Heart left ventricle (tissue), 7 donors: Measurements from ENCODE around the gene ENSG00000269825.

- PRO-cap, 6 experiments: peak in 1 of 6 experiments; most common minus-strand start chr19:51989059 (in 1)
- RAMPAGE, long total RNA, 2 experiments: no peak in any of the 2 experiments
- RRBS: no CpG with 5 or more reads among the region's 9 CpGs
Measured at GRCh38 chr19:51988953-51989311, 2.3 kb upstream of the ZNF350 start.

GRCh38 chr19:52189466-52189838 is 400 bp upstream of the PPP2R1A start:
- PRO-cap, 6 experiments: peak in 6 of 6 experiments; most common minus-strand start chr19:52189631 (in 4)
- RAMPAGE, long total RNA, 2 experiments: no peak in any of the 2 experiments
- RRBS: no CpG with 5 or more reads among the region's 24 CpGs

- PRO-cap, 6 experiments: peak in 3 of 6 experiments; most common plus-strand start chr19:52200844 (in 1); most common minus-strand start chr19:52200831 (in 3)
- RAMPAGE, long total RNA, 2 experiments: no peak in any of the 2 experiments
- RRBS: no CpG with 5 or more reads among the region's 24 CpGs
Measured at GRCh38 chr19:52200530-52201565, 11.0 kb downstream of the PPP2R1A start.

DNA sequence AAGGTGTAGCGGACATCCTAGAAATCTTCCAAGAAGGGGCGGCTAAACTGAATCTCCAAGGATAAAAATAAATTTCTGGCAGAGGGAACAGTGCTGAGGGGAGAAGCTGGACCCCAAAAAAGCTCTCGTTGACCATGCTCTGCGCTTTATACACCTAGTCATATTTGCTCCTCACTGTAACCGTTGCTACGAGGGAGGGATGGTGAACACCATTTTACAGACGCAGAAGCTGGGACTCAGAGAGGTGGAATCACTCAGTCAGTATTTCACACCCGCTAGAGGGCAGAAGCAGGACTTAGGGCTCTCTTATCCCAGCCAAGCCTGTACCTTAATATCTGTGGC is 15.6 kb downstream of the PPP2R1A start:
- PRO-cap, 6 experiments: no peak in any of the 6 experiments
- RAMPAGE, long total RNA, 2 experiments: no peak in any of the 2 experiments
- RRBS: no CpG with 5 or more reads among the region's 8 CpGs

GRCh38 chr19:52215766-52216400 is 26.0 kb downstream of the PPP2R1A start:
- PRO-cap, 6 experiments: peak in 1 of 6 experiments; most common plus-strand start chr19:52216305 (in 1)
- RAMPAGE, long total RNA, 2 experiments: no peak in any of the 2 experiments
- RRBS: no CpG with 5 or more reads among the region's 5 CpGs

DNA sequence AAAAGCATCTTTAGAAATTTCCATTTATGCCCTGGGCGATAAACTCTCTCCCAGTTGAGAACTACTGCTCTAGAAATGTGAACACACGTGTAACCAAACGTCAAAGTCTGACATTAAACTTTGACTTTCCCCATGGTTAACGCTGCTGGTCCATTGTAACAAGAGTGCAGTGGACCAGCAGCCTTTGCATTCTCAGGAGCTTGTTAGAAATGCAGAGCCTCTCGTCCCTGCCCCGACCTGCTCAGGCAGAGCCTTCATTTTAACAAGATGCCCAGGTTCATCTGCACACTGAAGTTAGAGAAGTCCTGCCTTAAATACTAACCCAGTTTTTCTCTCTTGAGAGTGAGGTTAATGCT is 37.8 kb downstream of the PPP2R1A start:
- PRO-cap, 6 experiments: no peak in any of the 6 experiments
- RAMPAGE, long total RNA, 2 experiments: no peak in any of the 2 experiments
- RRBS: no CpG with 5 or more reads among the region's 6 CpGs

GRCh38 chr19:52485043-52486164 is 32.1 kb downstream of the ZNF578 start:
- PRO-cap, 6 experiments: no peak in any of the 6 experiments
- RAMPAGE, long total RNA, 2 experiments: no peak in any of the 2 experiments
- RRBS: no CpG with 5 or more reads among the region's 17 CpGs

- PRO-cap, 6 experiments: peak in 6 of 6 experiments; most common plus-strand start chr19:52601301 (in 6); most common minus-strand start chr19:52601129 (in 5)
- RAMPAGE, long total RNA, 2 experiments: no peak in any of the 2 experiments
- RRBS: 2% methylated on average over 7 of the region's 53 CpGs
Measured at GRCh38 chr19:52600664-52601646, 30.9 kb downstream of the ZNF701 start.

GRCh38 chr19:52690206-52690812 is at the start of gene ENSG00000269825:
TSS of gene ENSG00000269825 (minus strand) at chr19:52690496.
- PRO-cap, 6 experiments: peak in 6 of 6 experiments; most common plus-strand start chr19:52690666 (in 4); most common minus-strand start chr19:52690486 (in 6)
- RAMPAGE, long total RNA, 2 experiments: start-site peak on the minus strand in 2 of 2 experiments, at chr19:52690483-52690574 at its widest, 68 to 69 reads per replicate
- RRBS: 2% methylated on average over 5 of the region's 42 CpGs

DNA sequence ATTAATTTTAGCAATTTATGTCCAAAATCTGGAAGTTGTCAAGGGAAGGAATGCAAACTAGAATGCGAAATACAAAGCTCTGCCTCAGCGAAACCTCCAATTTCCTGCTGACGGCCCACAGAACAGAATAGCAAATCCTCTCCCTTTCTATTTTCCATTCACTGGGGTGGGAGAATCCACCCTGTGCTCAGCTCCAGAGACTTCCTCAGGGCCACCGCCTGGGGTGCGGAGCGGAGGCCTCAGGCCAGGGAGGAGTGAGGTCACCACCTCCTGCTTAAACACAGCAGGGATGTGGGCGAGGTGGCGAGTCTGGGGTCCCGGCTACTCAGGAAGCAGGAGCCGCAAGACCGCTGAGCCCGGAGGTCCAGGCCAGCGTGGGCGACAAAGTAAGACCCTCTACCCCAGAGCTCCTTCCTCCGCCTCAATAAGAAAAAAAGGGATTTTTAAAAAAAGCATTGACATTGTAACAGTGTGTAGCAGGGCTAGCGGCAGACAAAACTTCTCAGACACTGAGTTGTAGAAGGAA is 681 bp upstream of the ZNF320 start:
- PRO-cap, 6 experiments: no peak in any of the 6 experiments
- RAMPAGE, long total RNA, 2 experiments: no peak in any of the 2 experiments
- RRBS: 80% methylated on average over 3 of the region's 16 CpGs

DNA sequence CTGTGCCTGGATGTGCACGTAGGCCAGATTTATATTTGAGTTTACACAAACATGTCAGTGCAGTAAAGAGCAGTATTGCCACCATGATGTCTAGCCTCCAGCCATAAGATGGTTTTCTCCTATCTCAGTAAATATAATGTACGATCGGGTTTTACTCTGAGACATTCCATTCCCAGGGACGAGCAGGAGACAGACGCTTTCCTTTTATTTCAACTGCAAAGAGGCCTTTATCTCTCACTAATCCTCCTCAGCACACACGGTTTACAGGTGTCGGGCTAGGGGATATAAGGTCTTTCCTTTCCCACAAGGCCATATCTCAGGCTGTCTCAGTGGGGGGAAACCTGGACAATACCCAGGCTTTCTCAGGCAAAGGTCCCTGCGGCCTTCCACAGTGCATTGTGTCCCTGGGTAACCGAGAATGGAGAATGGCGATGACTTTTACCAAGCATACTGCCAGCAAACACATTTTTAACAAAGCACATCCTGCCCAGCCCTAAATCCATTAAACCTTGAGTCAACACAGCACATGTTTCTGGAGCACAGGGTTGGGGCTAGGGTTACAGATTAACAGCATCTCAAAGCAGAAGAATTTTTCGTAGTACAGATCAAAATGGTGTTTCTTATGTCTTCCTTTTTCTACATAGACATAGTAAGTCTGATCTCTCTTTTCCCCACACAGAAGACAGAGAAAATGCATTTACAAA is 17.6 kb downstream of the ZNF816 start:
- PRO-cap, 6 experiments: no peak in any of the 6 experiments
- RAMPAGE, long total RNA, 2 experiments: no peak in any of the 2 experiments
- RRBS: no CpG with 5 or more reads among the region's 11 CpGs

DNA sequence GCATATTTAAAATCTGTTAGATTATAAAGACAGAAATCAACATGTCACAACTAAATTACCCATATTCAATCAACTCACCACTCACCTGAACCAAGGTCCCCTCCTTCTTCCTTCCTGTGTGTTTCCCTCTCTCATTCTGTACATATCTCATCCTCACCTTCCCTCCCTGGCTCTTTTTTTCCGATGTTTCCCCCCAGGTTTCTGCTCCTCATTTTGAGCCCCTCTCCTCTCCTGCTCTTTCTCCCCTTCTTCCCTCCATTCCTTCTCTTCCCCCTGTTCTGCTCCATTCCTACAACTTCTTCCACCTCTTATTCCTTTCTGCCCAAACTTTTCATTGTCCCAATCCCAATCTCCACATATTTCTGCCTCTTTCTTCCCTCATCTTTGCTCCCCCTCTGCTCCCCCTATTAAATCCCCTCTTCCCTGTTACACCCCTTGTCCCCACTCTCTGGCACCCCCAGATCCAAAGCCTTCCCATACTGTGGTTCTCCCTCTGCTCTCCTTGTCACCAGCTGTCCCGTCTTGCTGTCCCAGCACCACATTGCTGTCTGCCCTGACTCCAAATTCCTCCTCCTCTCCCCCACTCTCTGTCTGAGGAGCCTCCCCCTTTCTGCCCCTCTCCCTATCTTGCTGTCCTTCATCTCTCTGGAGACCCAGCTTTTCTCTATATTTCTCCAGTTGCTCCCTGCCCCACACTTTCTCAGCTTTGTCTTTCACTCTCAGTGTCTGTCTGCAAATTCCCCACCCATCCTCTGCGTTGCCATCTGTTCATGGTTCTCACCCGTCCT is 13.4 kb downstream of the ZNF160 start:
- PRO-cap, 6 experiments: no peak in any of the 6 experiments
- RAMPAGE, long total RNA, 2 experiments: no peak in any of the 2 experiments
- RRBS: no CpG with 5 or more reads among the region's 4 CpGs

- PRO-cap, 6 experiments: peak in 3 of 6 experiments; most common plus-strand start chr19:53463557 (in 1); most common minus-strand start chr19:53463383 (in 2)
- RAMPAGE, long total RNA, 2 experiments: no peak in any of the 2 experiments
- RRBS: 12% methylated on average over 11 of the region's 25 CpGs
Measured at GRCh38 chr19:53463251-53463837, 4.2 kb upstream of the ZNF813 start.

- PRO-cap, 6 experiments: peak in 2 of 6 experiments; most common plus-strand start chr19:53519683 (in 2)
- RAMPAGE, long total RNA, 2 experiments: no peak in any of the 2 experiments
- RRBS: 6% methylated on average over 2 of the region's 10 CpGs
Measured at GRCh38 chr19:53519487-53520001, 18.4 kb upstream of the ZNF331 start.

DNA sequence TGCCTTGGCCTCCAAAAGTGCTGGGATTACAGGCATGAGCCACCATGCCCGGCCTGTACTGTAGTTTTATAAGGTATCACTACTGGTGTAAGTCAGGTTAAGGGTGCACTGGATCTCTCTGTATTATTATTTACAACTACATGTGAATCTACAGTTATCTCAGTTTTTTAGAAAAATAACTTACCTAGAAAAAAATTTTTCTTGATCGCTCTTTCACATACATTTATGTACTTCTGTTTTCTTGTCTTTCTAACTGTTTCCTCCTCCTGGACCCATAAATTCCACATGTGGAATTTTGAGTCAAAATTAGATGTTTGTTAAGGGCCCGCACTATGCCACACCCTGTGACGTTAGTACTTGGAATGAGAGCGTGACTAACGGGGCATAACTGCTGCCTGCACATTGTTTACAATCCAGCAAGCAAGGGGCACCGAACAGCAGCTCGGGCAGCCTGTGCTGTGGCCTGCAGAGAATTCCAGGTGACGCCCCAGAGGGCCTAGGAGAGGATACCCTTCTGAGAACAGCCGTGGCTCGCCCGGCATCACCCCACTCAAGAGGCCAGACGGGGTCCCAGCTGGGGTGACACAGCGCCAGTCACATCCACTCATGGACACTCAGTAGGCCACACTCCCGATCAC is 7.1 kb downstream of the ZNF331 start:
- PRO-cap, 6 experiments: peak in 2 of 6 experiments; most common plus-strand start position 411 of the sequence (in 2)
- RAMPAGE, long total RNA, 2 experiments: no peak in any of the 2 experiments
- RRBS: no CpG with 5 or more reads among the region's 15 CpGs

- PRO-cap, 6 experiments: peak in 6 of 6 experiments; most common plus-strand start chr19:53554616 (in 6); most common minus-strand start chr19:53554489 (in 2)
- RAMPAGE, long total RNA, 2 experiments: start-site peak on the plus strand in 1 of 2 experiments, at chr19:53554508-53554565 at its widest, 13 reads per replicate
- RRBS: 15% methylated on average over 9 of the region's 84 CpGs
Measured at GRCh38 chr19:53554328-53555516, 16.8 kb downstream of the ZNF331 start.

DNA sequence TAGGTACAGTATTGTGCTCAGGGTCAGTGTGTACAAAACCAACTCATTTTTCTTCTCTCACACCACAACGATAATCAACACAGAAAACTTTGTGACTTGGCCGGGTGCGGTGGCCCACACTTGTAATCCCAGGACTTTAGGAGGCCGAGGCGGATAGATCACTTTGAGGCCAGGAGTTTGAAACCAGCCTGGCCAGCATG is 19.5 kb downstream of the ZNF331 start:
- PRO-cap, 6 experiments: no peak in any of the 6 experiments
- RAMPAGE, long total RNA, 2 experiments: no peak in any of the 2 experiments
- RRBS: no CpG with 5 or more reads among the region's 5 CpGs

GRCh38 chr19:53573869-53574225 is 35.9 kb downstream of the ZNF331 start:
- PRO-cap, 6 experiments: no peak in any of the 6 experiments
- RAMPAGE, long total RNA, 2 experiments: no peak in any of the 2 experiments
- RRBS: no CpG with 5 or more reads among the region's 5 CpGs

DNA sequence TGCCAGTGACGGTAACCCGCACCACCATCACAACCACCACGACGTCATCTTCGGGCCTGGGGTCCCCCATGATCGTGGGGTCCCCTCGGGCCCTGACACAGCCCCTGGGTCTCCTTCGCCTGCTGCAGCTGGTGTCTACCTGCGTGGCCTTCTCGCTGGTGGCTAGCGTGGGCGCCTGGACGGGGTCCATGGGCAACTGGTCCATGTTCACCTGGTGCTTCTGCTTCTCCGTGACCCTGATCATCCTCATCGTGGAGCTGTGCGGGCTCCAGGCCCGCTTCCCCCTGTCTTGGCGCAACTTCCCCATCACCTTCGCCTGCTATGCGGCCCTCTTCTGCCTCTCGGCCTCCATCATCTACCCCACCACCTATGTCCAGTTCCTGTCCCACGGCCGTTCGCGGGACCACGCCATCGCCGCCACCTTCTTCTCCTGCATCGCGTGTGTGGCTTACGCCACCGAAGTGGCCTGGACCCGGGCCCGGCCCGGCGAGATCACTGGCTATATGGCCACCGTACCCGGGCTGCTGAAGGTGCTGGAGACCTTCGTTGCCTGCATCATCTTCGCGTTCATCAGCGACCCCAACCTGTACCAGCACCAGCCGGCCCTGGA is 6.0 kb downstream of the MYADM start:
- PRO-cap, 6 experiments: no peak in any of the 6 experiments
- RAMPAGE, long total RNA, 2 experiments: no peak in any of the 2 experiments
- RRBS: 96% methylated on average over 2 of the region's 43 CpGs

DNA sequence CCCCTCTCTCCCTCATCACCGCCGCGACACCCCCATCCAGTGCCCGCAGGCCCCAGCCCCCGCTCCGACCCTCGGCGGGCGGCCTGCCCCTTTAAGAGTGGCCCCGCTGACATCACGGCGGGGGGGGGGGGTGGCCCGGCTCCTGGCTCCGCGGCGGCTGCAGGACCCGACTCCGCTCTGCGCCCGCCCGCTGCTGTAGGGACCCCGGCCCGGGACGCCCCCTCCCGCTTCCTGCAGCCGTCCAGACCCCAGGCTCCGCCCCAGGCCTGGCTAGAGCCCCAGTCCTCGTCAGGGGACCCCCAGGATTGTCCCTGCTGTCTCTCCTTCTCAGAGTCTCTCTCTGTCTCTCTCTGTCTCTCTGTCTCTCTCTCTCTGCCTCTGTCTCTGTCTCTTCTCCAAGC is 603 bp upstream of the CACNG7 start:
- PRO-cap, 6 experiments: no peak in any of the 6 experiments
- RAMPAGE, long total RNA, 2 experiments: no peak in any of the 2 experiments
- RRBS: 2% methylated on average over 10 of the region's 28 CpGs